NT2/D1 (cell line): ENCODE measurements around the genes UFM1, FREM2 and ELF1.

DNA sequence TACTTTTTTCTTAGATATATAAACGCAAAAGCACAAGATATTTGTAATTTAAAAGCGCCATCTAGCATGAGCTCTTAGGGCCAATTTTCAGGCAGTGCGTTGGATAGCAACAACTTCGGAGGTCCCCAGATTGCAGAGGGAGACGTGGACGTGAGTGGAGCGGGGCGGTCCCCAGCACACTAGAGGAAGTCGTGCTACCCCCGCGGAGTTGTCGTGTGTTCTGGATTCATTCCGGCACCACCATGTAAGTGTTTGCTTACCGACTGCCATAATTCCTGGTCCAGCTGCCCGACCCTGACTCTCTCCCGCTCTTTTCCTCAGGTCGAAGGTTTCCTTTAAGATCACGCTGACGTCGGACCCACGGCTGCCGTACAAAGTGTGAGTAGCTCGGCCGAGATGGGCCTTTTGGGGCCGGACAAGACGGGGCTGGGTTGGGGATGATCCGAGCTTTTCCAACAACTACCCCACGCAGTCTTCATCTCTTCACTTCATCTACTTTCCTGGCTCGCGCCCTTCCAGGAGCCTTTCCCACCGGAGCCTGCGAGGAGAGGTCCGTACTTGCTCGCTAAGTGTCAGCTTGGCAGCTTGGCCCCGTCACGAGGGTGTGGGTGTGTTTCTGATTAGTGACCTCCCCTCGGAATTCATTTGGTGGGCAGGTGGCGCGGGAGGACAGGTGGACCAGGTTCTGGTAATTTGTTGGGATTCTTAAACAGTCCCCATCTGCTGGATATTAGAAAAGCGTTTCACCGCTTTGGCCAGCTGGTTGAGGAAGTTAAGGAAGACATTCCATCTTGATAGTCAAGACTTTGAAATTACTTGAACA, at the start of gene UFM1:
TSS of gene UFM1 (plus strand) at position 174 of the 823 bp plus-strand sequence.
- RRBS, 2 experiments, result 0% methylated on average over 6 of the region's 41 CpGs; no CpG with 5 or more reads in 1 of the 2 experiments

GRCh38 chr13:38686603-38687724, at the start of gene FREM2:
FREM2 (plus strand) TSS chr13:38687077.
- RRBS, 2 experiments, result 1 to 2% methylated on average over 43 to 49 of the region's 80 CpGs

DNA sequence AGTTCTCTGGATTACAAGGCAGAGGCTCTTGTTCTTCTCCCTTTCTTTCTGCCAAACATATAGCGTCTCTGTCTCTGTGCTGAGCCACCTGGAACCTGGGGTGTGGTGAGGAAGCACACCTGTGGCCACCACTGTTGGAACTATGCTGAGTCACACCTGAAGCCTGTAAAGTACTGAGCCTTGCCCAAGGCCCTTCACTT, 127.5 kb downstream of the FREM2 start:
- RRBS, 2 experiments, result no CpG with 5 or more reads among the region's 1 CpG

DNA sequence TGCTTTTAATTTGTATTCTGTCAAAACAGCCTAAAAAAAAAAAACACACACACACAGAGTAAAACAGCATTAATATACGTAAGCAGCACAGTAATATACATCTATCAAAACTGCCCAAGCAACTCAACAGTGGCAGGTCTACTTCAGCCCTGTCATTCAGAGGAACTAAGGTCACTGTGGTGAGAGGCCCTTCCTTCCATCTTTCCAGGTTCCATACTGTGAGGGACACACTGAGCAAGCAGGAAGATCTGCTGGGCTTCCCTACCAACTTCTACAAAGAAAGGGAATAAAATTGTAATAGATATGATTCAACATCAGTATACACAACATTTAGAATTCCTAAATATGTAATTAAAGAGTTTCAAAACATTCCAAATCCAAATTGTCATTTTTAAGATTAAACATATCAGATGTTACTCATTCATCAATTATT, 3.7 kb downstream of the PROSER1 start:
- RRBS, 2 experiments, result no CpG with 5 or more reads among the region's 1 CpG

DNA sequence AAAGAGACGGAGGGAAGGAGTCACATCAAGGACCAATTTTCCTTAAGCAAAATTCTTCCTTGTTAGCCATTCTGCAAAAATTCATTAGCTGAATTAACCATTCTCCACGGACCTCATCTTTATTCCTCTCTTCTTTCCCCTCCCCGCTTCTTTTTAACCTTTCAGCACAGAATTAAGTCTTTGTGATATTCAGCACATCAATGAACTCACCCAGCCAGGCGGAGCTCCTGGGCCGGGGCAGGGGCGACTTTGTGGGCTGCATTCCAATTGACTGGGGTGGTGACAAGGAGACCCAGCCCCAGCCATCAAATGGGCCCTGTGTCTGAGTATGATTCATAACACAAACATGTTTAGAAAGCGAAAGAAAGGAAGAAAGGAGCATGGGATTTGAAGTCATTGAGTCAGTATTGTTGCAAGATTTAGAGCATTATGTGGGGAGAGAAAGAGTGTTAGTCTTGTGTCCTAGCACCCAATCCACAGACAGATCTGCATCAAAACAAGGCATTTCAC, 185.4 kb downstream of the LHFPL6 start:
- RRBS, 2 experiments, result no CpG with 5 or more reads among the region's 7 CpGs

DNA sequence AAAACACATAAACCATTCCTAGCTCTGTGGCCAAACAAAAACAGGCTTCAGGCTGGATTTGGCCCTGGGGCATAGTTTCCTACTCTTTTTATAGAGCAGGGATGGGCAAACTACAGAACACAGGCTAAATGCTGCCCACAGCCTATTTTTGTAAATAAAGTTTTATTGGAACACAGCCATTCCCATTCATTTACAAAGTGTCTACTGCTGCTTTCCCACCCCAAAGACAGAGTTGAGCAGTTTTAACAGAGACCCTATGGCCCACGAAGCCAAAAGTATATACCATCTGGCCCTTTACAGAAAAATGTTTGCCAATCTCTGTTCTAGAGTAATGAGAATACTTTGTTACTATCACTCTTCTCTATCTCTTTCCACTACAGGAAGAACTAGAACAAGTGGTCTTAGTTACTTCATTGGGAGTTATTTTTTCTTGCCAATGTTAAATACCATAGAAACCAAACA, 35.3 kb downstream of the LHFPL6 start:
- RRBS, 2 experiments, result no CpG with 5 or more reads among the region's 1 CpG

- RRBS, 2 experiments, result no CpG with 5 or more reads among the region's 26 CpGs
Observed at GRCh38 chr13:40187942-40188667, 478.3 kb downstream of the FOXO1 start.

DNA sequence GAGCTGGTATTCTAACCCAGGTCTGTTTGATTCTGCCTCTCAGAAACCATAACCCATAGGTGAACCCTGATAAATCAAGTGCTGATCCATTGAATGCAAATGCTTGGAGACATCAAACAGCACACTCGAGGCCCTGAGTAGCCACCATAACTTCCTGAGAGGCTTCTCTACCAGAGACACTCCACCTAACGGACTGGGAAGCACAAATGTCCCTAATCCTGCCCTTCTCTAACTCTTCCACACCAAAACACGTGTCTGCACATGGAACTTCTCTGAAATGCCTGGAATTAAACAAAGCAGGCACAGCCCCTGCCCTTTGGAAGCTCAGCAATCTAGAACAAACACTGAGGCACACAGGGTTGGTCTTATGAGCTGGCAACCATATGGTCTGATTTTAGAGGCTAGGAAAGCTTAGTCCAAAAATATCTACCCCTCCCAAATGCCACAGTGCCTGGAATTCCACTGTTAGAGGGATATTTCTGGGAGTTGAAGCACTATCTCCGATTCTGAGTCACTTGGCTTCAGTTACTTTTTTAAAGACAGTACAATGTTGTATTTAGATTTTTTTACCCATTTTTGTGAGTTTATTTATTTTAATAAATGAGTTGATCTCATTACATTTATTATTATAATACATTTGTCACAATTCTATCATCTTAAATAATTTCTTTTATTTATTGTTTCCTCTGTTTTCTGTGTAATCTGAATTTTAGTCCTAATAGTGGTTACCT, 189.8 kb downstream of the FOXO1 start:
- RRBS, 2 experiments, result no CpG with 5 or more reads among the region's 4 CpGs

DNA sequence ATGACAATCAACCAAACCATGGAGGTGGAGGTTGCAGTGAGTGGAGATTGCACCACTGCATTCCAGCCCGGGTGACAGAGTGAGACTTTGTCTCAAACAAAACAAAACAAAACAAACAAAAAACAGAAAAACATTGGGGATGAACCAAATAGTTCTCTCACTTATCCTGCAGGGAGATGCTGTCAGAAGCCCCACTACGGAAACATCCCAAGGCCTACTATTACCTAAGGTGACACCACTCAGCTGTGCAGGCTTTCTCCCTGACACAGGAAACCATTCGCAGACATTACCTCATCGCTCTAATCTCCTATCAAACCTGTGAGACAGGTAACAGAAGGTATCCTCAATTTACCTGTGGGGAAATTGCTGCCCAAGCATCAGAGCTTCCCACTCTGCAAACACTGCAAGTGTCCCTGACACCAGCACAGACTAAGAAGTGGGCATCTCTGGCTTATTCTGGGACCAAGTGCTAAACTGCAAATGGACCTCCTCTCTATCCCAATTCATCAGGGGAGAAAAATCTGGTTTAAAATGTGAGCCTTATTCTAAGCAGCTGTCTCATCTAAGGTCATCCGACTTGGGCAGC, 113.4 kb downstream of the FOXO1 start:
- RRBS, 2 experiments, result no CpG with 5 or more reads among the region's 5 CpGs

DNA sequence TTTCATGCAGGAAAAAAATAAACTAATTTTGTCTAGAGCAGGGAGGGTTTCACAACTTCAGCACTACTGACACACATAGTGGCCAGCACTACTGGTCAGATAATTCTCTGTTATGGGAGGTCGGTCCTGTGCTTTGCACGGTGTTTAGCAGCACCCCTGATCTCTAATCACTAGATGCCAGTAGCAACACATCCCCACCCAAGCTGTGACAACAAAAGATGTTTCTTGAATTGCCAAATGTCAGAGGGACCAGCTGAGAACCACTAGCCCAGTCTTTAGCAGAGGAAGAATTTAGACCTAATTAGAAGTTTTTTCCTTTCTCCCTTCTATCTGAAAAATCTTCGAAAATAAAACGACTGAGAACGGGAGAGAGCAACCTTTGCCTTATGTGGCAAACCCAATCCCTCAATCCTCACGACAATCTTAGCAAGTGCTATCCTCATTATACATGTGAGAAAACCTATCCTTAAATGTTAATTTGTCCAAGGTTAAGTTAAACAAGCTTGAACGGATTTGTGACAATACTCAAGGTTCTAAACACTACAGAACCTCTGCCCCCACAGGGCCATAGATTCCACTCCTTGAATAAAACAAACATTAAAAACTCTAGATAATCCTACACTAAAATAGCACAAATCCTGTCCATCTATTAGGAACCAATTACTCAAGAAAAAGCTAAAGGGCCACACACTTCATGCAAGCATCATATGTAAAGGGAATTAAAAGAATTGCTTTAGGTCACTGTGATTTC, 26.8 kb downstream of the FOXO1 start:
- RRBS, 2 experiments, result no CpG with 5 or more reads among the region's 7 CpGs

GRCh38 chr13:40659942-40660811, 6.3 kb downstream of the FOXO1 start:
- RRBS, 2 experiments, result no CpG with 5 or more reads among the region's 4 CpGs

DNA sequence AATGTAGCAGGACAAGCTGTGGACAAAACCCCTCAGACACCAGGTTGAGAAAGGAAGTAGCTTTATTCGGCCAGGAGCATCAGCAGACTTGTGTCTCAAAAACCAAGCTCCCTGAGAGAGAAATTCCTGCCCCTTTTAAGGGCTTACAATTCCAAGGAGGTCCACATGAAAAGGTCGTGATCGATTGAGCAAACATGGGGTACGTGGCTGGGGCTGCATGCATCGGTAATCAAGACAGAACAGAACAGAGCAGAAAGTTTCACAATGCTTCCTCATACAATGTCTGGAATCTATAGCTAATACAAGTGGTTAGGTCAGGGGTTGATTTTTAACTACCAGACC, 91.4 kb downstream of the SLC25A15 start:
- RRBS, 2 experiments, result no CpG with 5 or more reads among the region's 5 CpGs

DNA sequence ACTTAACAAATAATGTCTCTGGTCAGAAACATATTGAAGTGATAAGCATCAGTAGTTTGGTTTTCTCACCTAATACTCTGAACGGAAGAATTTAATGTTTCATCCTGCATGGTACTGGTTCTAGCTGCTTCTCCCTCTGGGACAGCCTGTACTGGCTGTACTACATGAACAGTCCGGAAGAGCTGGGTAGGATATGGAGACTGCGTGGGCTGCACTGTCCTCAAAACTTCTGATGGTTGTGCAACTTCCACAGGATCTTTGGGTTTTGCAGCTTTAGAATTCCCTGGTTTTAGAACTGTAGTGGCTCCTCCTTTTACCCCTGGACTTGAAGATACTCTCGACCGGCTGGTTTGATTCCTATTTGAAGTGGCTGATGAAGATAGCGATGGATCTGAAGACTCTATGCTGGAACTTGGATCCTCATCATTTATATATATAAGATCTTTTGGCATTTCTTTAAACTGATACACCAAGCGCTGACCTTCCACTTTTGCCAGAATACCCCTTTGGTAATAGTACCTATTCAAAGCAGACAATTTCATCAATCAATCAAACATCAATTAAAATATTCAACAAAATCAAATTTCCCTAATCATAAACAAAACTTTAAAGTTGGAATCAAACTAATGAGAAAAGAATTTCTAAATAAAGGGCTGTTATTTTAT, 78.1 kb downstream of the ELF1 start:
- RRBS, 2 experiments, result no CpG with 5 or more reads among the region's 7 CpGs

DNA sequence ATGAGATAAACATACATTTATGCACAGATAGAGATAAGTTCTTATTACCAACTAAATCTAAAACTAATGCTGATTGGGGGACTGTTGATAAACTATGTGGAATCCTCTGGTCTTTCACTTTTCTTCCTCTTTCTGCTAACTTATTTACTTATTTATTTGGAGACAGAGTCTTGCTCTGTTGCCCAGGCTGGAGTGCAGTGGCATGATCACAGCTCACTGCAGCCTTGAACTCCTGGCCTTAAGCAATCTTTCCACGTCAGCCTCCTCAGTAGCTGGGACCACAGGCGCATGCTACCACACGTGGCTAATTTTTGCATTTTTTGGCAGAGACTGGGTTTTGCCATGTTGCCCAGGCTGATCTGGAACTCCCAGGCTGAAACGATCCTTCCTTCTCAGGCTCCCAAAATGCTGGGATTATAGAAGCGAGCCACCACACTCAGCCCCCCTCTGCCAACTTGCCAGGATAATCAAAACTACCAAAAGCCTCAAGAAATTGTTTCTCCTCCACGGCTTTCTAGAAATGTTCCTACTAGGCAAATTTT, 77.5 kb downstream of the ELF1 start:
- RRBS, 2 experiments, result no CpG with 5 or more reads among the region's 6 CpGs

DNA sequence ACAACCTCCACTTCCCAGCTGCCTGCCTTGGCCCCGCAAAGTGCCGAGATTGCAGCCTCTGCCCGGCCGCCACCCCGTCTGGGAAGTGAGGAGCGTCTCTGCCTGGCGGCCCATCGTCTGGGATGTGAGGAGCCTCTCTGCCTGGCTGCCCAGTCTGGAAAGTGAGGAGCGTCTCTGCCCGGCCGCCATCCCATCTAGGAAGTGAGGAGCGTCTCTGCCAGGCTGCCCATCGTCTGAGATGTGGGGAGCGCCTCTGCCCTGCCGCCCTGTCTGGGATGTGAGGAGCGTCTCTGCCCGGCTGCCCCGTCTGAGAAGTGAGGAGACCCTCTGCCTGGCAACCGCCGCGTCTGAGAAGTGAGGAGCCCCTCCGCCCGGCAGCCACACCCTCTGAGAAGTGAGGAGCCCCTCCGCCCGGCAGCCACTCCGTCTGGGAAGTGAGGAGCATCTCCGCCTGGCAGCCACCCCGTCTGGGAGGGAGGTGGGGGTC, 64.3 kb downstream of the ELF1 start:
- RRBS, 2 experiments, result no CpG with 5 or more reads among the region's 28 CpGs

DNA sequence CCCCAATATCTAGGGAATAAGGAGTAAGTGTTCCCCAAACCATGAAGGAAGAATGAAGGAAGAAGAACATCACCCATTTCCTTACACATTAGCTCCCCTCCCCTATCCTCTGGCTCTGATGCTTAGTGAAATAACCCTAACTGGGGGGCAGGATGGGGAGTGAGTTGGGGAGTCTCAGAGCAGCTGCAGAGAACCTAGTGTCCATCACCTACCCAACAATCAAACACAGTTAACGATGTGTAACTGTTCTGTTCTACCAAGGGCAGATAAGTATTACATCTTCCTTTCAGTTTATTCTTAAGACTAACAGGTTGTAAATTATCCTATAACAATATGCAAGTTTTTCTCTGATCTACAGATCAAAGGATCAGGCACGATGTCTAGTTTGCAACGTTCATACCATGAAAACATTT, 12.8 kb downstream of the ELF1 start:
- RRBS, 2 experiments, result no CpG with 5 or more reads among the region's 3 CpGs

- RRBS, 2 experiments, result no CpG with 5 or more reads among the region's 5 CpGs
Observed at GRCh38 chr13:41018851-41019595, at the start of gene ELF1. ELF1 (minus strand) TSS chr13:41019316.

DNA sequence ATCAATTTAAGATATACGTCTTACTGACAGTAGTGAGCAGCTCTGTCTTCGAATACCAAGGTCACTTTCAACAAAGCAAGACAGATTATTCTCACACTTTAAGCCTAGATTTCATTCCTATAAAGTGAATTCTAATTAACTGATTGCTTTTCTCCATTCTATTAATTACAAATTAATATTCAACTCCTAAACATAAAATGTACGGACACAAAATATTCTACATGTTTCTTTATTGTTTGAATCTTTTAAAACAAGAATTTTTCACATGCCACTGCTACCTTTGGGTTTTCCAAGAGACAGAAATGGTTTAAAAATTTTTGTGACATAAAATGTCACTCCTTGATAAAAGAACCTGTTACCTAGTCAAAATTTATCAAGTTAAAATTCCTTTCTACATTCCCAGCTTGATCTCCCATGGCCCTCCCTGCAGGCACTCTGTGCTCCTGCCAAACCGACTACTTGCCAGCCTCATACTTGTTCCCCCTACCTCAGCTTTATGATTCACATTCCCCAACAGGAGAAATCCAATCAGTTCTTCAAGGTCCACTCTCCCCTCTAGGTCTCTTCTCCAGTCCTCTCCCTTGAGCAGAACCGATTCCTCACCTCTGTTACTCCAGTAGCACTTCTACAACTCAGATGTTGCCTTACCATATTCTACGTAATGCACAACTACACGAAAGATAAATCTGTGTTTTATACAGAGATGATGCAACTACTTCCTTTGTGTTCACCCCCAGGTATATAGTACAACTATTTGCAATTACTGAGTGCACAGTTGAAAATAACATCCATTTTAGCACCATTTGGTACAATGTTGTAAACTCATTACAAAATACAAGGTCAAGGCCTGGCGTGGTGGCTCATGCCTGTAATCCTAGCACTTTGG, 3.2 kb upstream of the WBP4 start:
- RRBS, 2 experiments, result no CpG with 5 or more reads among the region's 8 CpGs

- RRBS, 2 experiments, result 1 to 2% methylated on average over 13 of the region's 62 CpGs
Observed at GRCh38 chr13:41060745-41061446, 413 bp upstream of the WBP4 start.